ENCODE measurements around a stretch of chr7.

DNA sequence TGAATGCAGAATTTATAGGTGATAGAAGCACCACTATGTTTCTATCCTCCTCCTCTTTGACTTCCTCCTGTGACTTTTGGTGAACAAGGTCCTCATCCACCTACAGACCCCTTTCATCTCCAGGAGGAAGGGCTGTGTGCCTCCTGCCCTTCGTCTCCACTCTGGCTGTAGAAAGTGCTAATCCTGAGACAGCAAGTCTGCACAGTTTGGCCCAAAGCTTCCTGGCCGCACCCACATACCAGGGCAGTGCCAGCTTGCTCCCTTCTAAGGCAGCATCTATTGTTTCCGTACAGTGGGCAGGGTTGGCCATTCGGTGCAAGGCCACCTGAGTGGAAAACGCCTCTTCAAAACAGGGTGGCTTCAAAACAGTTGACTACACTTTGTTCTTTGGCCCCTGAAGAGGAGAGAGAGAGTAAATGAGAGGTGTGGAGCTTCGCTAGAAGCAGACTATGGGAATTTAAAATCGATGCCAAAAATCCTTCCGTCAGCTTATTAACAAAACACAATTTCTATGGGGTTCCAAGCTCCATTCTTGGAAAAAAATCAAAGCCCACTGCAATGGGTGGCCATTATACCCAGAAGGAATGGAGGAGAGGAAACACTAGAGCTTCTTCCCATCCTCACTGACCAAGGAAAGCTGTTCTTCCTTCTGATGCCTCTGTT lies 134.2 kb upstream of the KLF14 start:
- RRBS, result no CpG with 5 or more reads among the region's 8 CpGs

GRCh38 chr7:130878719-130879621 lies 145.0 kb upstream of the KLF14 start:
- RRBS, result no CpG with 5 or more reads among the region's 5 CpGs

DNA sequence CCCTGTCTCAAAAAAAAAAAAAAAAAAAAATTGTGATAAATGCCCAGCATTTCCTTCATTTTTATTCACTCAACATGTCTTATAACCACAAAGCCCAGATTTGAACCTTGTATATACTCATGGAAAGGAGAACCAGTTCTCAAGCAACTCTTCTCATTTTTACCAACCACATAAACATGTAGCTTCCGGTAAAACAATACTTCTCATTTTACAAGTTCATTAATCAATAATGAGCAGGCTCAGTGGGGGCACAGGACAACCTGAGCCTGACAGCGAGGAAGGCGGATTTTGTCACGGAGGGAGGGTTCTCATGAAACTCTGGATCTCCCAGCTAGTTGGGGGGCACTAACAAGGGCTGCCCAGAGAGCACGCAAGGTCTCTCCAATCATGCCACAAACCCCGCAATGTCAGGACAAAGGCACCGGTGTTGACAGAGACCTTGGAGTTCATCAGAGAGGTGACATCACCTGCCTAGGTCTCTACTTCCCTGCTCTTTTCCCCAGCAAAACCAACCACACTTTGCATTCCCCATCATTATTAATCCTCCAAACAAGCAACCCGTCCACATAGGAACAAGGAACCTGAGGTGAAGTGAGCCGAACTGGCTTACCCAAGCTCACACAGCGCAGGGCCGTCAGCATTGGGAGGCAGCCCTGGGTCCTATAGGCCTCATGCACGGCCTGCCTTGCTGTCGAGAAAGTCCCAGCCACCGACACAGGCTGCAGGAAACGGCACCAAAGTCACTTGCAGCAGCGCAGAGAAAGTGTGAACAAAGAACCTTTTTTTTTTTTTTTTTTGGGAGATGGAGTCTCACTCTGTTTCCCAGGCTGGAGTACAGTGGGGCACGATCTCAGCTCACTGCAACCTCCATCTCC lies 192.2 kb upstream of the KLF14 start:
- RRBS, result no CpG with 5 or more reads among the region's 17 CpGs

DNA sequence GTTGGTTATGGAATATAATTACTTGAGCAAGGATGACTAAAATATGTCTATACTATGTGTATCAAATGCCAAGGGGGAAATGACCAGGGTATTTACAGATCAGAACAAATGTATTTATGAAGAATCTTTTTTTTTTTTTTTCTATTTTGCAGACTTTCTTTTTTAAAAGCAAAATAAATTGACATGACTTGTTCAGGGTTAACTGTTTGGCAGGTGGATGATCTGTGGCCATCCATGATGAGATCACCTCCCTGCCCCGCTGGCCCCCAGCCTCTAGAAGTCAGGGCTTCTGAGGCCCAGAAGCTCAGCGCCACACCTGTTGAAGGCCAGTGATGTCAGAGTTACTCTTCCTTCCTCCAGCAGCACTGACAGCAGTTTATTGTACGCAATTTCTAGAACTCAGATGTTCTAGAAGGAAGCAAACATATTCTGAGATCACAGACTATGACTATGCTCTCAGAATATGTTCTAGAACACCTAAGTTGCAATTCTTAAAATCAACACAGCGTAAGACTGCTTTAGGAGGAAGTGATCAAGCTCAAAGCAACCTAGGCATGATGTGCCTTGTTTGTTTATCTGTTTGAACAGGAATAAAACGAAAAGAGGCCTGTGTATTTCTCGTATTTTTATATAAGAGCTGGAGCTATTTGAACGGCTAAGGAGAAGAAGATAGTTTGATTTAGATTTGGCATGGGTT lies 196.2 kb upstream of the KLF14 start:
- RRBS, result no CpG with 5 or more reads among the region's 7 CpGs

DNA sequence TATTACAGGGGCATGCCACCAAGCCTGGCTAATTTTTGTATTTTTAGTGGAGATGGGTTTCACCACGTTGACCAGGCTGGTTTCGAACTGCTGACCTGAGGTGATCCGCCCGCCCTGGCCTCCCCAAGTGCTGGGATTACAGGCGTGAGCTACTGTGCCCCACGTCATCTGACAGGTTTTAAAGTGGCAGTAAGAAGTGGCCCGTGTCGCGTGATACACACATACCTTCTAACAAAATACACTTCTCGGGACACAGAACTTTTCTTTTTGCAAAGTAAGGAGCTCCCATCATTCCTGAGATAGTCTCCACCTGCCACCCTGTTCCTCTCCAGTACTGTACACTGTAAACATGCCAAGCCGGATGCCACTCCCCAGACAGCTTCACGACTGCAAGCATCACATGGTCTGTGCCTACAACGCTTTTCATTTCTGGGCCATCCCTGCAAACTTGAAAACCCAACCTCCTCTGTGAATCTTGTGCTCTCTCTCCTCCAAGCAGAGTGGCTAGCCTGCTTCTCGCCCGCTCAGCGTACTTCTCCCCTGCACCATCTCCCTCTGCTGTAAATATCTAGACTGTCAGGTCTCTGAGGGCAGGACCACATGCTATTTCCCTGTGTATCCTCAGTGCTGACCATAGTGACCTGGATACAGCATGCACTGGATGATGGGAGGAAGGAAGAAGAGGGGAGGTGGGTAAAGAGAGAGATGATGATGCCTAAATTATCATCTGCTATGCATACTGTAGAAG lies 256.4 kb upstream of the KLF14 start:
- RRBS, result no CpG with 5 or more reads among the region's 16 CpGs

- RRBS, result no CpG with 5 or more reads among the region's 7 CpGs
These were observed 279.1 kb upstream of the KLF14 start for GRCh38 chr7:131013145-131013466.

DNA sequence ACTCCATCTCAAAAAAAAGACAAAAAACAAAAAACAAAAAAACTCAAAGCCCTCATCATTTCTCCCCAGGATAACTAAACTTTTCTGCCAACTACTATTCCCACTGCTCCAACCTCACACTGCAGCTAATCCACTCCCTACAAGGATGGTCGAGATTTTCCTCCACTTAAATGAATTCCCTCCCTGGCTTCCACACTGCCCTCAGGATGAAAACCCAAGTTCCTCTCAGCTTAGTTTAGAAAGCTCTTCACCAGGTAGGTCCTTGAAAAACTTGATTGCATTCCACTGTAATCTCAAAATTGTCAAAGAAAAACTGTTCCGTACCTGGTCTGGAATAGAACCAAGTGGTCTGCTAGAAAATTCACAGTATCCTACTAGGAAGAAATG lies 294.3 kb upstream of the KLF14 start:
- RRBS, result no CpG with 5 or more reads among the region's 2 CpGs

GRCh38 chr7:131029972-131030694 lies 296.1 kb upstream of the KLF14 start:
- RRBS, result no CpG with 5 or more reads among the region's 2 CpGs

DNA sequence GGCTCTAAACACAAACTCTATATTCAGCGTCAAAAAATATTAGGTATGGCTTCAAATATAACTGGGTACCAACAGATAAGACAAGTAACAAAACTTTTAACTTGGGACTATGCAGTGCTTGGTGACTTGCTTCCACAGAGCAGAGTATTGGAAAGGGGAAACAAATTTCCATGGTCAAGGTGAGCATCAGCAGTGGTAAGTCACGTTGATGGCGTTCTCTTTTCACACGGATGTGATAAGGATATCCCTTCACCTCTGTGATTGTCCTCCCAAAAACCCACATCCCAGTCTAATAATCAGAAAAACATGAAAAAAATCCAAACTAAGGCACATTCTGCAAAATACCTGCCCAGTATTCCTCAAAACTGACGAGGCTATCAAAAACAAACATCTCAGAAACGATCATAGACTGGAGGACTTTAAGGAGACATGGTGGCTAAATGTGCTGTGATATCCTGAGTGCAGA lies 294.2 kb upstream of the MKLN1 start:
- RRBS, result no CpG with 5 or more reads among the region's 6 CpGs

GRCh38 chr7:131067187-131067612 lies 260.5 kb upstream of the MKLN1 start:
- RRBS, result no CpG with 5 or more reads among the region's 6 CpGs

- RRBS, result no CpG with 5 or more reads among the region's 14 CpGs
These were observed 246.9 kb upstream of the MKLN1 start for GRCh38 chr7:131080392-131081591.

GRCh38 chr7:131106639-131107304 lies 220.9 kb upstream of the MKLN1 start:
- RRBS, result 3% methylated on average over 8 of the region's 32 CpGs

GRCh38 chr7:131208790-131209302 lies 118.8 kb upstream of the MKLN1 start:
- RRBS, result no CpG with 5 or more reads among the region's 3 CpGs

- RRBS, result no CpG with 5 or more reads among the region's 1 CpG
These were observed 89.4 kb upstream of the MKLN1 start for GRCh38 chr7:131238184-131238785.

DNA sequence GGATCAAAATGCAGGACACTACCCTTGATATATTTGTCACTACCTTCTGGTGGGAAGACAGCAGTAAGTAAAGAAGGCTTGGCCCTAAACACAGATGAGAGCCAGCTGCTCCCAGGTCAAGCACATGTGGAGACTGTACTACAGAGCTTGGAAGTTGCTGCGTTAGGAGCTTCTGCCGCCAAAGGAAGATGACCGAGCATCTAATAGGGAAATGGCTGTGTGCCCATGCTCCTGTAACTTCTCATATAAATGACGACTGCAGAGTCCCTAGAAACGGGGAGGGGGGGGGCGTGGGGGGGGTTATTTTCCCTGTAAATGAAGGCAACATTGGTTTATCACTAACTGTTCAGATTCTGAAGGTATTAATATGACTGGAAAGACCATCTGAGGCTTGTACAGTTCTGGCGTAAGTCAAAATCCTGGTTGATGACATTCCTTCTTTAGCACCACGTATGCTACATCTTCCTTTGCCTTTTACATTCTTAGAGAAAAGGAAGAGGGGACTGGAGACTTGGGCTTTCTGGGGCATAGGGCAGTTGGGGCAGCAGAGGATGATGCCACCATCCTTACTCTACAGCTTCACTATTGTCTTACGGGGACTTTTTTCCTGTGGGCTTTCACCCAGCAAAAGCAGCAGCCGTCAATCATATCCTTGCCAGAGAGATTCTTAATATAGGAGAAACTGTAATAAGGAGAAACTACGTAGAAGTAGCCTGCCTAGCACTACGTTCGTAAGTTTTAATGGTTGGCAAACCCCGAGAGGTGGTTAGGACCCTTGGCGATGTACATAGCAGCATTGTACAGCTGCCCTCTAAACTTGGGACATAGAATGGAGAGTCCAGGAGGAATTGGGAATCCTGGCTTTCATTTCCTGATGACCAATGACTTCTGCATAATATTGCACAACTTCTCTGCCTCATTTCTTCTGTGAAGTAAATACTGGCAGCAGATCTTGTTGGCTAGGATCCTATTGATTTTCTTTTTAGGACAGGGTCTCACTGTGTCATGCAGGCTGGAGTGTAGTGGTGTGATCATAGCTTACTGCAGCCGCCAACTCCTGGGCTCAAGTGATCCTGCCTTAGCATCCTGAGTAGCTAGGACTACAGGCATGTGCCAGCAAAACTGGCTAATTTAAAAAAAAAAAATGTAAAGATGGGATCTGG lies 58.5 kb downstream of the PODXL start:
- RRBS, result no CpG with 5 or more reads among the region's 16 CpGs

DNA sequence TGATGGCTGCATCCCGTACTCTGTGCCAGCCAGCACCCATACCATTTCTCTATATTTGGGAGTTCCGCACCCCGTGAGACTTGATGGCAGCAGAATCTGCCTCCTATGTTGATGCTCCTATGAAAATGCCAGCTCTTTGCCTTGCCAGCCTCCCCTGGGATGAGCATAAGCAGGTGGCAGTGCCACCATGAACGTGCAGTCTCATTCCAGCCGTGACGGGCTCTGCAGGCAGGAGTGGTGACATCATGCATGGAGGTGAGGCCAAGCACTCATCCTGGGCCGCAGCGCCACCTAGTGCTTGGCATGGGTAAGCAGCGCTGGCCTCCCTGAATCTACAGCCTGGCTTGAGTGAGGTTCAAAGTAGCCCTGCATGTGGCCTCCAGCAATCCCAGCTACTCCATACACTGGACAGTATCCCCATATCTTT lies 43.0 kb downstream of the PODXL start:
- RRBS, result no CpG with 5 or more reads among the region's 9 CpGs

DNA sequence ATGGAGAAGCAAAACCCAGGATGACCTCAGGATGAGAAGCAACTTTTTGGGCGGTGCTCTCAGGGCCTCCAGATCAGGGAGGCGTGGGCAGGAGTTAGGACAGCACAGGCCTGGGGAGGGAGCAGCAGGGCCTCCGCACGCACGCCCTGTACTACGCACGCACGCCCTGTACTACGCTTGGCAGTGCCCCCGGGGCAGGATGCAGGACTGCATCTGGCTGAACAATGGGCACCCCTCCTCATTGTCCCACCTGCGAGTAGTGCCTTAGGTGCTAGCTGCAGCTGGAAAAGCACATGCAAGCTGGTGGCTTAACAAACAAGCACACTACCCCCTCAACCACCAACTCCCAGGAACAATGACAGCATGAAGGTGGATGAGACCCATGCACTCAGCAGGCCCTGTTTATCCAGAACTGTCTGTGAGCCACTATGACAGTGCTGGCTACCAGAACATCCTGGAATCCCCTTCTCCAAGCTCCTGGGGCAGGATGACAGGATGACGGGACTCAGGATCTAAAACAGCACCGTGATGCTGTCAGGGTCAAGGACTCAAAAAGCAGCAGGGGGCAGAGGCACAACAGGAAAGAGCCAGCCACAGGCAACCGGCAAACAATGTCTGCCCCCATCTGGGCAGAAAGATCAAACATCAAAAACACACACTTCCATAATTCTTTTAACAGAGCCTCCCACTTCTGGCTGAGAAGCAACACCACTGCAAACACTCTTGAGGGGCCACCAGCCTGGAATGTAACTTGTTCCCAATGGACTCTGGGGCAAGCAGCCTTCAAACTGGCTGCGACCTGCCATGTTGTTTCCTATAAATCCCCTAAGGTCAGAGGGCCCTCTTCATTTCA lies 11.7 kb downstream of the PODXL start:
- RRBS, result no CpG with 5 or more reads among the region's 15 CpGs

- RRBS, result no CpG with 5 or more reads among the region's 15 CpGs
These were observed 79.7 kb upstream of the PODXL start for GRCh38 chr7:131636053-131636523.

DNA sequence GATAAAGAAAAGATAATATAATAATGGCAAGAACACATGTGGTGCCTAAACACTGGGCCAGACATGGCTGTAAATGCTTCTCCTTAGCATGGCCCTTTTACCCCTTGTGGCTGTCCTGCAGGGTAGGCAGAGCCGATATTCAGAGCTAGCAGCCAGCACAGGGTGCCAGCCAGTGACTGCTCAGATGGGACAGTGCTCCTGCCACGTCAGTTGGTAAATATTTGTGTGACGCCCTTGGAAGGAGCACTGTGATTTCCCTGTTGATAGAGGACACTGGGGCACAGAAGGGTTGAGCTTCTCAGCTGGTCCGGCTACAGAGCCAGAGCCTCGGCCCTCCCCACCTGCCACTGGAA lies 351.1 kb downstream of the PLXNA4 start:
- RRBS, result no CpG with 5 or more reads among the region's 5 CpGs

- RRBS, result no CpG with 5 or more reads among the region's 6 CpGs
These were observed 254.9 kb downstream of the PLXNA4 start for GRCh38 chr7:132321416-132321787.

All from T47D (cell line).